Measurements from ENCODE around the genes FADS2 and SCGB2A2.

DNA sequence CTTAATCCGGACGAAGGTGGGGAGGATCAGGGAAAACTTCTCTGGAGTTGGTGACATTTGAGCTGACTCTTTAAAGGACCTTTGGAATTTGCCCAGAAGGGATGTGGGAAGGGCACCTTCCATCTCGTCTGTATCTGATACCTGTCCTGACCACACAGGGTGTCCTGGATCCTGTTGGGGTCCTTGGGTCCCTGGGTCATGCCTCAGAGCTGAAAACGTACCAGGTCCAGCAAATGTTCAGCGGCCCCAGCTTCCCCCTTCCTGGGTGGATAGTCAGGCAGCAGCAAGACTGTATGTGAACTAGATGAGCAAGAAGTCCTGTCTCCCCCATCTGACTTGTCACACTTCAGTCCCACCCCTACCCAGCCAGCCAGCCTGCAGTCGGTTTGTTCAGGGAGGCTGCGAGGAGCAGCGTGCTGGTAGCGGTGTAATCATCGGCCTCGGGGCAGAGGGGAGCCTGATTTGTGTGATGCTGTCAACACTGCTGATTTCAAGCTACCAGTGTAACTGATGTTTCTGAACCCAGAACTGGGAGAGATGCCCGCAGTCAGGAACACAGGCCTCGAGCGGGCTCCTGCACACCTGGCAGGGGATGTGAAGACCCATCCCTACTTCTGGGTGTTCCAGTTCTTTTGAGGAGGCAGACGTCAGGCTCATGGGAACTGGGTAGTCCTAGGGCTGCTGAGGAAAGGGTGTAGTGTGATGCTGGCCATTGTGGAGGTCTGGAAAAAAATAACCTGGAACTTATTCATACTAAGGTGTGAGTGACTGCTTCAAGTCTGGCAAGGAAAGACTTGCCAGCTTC lies 9.5 kb downstream of the TMEM258 start:
- RRBS: no CpG with 5 or more reads among the region's 15 CpGs

GRCh38 chr11:61815749-61816008 lies 1.1 kb downstream of the FADS1 start:
- RRBS: 3% methylated on average over 8 of the region's 23 CpGs

GRCh38 chr11:61827722-61828641 lies at the start of gene FADS2:
FADS2 (plus strand) TSS chr11:61828300.
- RRBS: 3% methylated on average over 28 of the region's 83 CpGs

DNA sequence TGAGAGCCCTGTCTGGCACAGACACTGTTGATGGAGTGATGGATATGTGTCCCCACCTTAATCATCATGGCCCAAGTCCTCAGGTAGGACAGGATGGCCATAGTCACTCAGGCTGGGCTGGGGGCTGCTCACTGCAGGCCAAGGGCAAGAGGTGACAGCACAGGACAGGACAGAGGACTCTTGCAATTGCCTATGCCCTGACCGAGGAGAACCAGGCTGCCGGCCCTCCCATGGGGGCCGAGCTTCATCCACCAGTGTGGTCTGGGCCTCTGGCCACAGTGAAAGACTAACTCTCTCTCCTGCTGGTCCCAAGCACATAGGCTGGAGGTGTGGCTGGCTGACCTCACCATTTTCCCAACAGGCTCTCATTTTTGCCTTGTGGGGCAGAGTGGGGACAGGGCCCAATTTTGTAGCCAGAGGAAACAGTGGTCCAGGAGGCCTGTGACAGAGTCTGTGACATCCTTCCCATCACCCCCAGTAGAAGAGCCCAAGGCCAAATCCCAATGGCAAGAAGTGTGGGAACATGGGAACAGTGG lies 6.6 kb downstream of the RAB3IL1 start:
- RRBS: no CpG with 5 or more reads among the region's 3 CpGs

GRCh38 chr11:61912353-61913016 lies 4.9 kb downstream of the RAB3IL1 start:
- RRBS: no CpG with 5 or more reads among the region's 10 CpGs

- RRBS: no CpG with 5 or more reads among the region's 5 CpGs
These were observed 6.2 kb upstream of the RAB3IL1 start for GRCh38 chr11:61923573-61923935.

- RRBS: no CpG with 5 or more reads among the region's 3 CpGs
These were observed 5.2 kb downstream of the FTH1 start for GRCh38 chr11:61962405-61962554.

- RRBS: no CpG with 5 or more reads among the region's 2 CpGs
These were observed 1.1 kb downstream of the FTH1 start for GRCh38 chr11:61966433-61966607.

GRCh38 chr11:61978632-61979195 lies 11.3 kb upstream of the FTH1 start:
- RRBS: no CpG with 5 or more reads among the region's 7 CpGs

GRCh38 chr11:62005239-62005833 lies 37.9 kb upstream of the FTH1 start:
- RRBS: no CpG with 5 or more reads among the region's 7 CpGs

GRCh38 chr11:62033625-62034081 lies 66.2 kb upstream of the FTH1 start:
- RRBS: no CpG with 5 or more reads among the region's 4 CpGs

- RRBS: no CpG with 5 or more reads among the region's 6 CpGs
These were observed 77.0 kb upstream of the INCENP start for GRCh38 chr11:62046717-62047366.

- RRBS: 6% methylated on average over 7 of the region's 27 CpGs
These were observed 542 bp downstream of the INCENP start for GRCh38 chr11:62124252-62124854.

- RRBS: no CpG with 5 or more reads among the region's 8 CpGs
These were observed 21.6 kb downstream of the INCENP start for GRCh38 chr11:62145460-62145796.

DNA sequence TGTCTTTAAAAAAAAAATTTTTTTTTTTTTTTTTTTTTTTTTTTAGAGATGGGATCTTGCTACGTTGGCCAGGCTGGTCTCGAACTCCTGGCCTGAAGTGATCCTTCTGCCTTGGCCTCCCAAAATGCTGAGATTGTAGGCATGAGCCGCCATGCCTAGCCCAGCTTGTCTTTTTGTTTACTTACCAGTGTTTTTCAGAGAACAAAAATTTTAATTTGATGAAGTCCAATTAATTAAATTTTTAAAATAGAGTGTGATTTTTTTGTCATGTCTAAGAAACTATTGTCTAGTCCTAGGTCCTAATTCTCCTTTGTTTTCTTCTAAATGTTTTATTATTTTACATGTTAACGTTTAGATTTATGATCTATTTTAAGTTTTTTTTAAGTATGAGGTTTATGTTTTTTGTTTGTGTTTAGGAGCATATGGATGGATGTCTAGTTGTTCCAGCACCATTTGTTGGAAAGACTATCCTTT lies 29.9 kb downstream of the INCENP start:
- RRBS: no CpG with 5 or more reads among the region's 4 CpGs

DNA sequence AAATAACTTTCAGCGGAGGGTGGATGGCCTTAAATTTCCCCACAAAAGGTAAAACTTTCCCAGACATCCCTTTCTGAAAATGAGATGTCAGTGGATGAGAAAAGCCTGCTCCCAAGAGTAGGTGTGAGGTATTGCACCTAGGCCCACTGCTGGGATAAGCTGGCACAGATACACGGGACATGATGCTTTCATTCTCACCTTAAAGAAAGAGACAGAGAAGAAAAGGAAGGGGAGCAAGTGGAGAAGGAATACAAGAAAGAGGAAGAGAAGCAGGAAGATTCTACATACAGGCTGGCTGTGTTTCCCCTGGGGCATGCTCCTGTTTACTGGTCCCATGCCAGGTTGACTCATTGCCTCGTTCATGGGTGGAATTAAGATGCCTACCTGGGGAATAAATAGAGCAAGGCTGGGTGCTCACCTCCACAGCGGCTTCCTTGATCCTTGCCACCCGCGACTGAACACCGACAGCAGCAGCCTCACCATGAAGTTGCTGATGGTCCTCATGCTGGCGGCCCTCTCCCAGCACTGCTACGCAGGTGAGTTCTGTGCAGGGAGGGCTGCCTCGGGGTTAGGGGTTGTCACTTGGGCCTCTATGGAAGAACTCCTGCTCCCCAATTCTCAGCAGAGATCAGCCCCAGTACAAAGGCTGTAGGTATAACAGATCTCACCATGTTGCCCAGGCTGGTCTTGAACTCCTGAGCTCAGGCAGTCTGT lies at the start of gene SCGB2A2:
Gene SCGB2A2, plus strand, starts transcription at position 423 of the 714 bp plus-strand sequence.
- RRBS: no CpG with 5 or more reads among the region's 10 CpGs

DNA sequence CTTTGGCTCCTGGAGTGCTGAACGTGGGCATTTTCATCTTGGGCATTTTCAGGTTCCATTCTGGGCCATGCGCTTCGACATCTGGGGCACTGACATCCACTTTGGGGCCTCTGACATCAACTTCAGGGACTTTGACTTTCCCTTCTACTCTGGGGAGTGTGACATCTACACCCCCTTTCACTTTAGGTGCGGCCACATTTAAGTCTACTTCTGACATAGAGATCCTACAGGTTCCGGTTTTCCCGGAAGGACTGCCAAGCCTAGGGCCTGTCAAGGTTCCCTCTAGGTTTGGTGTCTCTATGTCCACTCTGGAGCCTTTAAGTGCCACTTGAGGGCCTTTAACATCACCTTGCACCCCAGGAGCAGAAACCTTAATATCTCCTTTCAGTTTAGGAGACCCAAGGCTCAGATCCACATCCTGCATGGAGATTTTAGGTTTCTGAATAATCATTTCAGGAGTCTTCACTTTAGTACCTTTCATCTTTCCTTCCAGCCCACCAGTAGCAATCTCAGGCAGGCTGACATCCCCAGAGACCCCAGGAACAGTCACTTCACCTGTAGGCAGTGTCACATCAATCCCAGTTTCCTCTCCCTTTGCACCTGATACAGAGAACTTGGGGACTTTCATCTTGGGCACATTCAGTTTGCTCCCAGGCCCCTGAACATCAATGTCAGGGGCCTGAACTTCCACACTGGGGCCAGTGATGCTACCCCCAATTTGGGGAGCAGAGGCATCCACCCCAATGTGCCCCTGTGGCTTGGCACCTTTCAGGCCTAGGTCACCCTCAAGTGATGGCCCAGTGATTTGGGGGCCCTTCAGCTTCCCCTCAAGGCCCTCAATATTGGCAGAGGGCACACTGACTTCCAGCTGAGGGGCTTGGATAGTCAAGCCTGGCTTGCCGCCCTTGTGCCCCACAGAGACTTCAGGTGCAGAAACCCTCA lies 13.8 kb downstream of the AHNAK start:
- RRBS: no CpG with 5 or more reads among the region's 7 CpGs

GRCh38 chr11:62547005-62547777 lies 585 bp upstream of the AHNAK start:
- RRBS: 36% methylated on average over 16 of the region's 40 CpGs

DNA sequence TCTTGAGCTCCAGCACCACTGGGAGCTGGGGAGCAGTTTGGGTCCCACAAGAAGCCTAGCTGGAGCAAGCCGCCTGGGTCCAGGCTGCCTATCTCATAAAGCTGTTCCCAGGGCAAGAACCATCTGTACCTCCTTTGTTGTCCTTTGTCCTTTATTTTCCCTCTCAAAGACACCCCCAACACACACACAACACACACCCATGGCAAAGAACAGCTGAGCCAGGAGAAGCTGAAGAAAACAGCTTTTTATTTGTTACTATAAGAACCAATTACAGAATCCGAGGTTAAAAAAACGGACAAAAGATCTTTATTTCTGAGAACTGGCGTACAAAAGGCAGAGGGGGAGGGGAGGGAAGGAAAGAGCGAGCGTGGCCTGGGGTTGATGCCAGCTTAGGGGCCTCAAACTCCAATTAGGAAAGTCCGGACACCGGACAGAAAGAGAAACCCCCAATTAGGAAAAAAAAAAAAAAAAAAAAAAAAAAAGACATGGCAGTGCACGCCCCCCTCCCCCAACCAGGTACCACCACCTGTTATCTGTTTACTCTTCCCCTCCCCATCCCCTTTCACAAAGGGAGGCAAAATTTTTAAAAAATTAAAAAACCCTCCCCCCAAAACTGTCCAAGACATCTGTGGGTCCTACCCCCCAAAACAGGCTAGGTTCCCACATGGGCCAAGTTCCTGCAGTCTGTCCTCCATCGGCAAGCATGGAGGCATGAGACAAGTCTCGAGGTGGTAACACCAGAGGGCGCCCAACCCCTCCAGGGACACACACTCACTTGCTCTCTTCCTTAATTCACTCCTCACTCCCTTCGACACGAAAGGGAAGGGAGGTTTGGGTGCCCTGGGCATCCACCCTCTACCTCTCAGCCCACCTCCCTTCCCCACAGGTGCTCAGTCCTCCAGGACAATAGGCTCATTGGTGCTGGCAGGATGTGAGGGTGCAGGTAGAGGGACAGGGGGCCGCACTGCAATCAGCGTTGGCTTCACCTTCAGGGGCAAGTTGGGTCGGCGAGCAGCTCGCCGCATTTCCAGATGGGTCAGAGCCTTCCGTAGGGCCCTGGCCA lies 2.0 kb upstream of the TUT1 start:
- RRBS: no CpG with 5 or more reads among the region's 21 CpGs

DNA sequence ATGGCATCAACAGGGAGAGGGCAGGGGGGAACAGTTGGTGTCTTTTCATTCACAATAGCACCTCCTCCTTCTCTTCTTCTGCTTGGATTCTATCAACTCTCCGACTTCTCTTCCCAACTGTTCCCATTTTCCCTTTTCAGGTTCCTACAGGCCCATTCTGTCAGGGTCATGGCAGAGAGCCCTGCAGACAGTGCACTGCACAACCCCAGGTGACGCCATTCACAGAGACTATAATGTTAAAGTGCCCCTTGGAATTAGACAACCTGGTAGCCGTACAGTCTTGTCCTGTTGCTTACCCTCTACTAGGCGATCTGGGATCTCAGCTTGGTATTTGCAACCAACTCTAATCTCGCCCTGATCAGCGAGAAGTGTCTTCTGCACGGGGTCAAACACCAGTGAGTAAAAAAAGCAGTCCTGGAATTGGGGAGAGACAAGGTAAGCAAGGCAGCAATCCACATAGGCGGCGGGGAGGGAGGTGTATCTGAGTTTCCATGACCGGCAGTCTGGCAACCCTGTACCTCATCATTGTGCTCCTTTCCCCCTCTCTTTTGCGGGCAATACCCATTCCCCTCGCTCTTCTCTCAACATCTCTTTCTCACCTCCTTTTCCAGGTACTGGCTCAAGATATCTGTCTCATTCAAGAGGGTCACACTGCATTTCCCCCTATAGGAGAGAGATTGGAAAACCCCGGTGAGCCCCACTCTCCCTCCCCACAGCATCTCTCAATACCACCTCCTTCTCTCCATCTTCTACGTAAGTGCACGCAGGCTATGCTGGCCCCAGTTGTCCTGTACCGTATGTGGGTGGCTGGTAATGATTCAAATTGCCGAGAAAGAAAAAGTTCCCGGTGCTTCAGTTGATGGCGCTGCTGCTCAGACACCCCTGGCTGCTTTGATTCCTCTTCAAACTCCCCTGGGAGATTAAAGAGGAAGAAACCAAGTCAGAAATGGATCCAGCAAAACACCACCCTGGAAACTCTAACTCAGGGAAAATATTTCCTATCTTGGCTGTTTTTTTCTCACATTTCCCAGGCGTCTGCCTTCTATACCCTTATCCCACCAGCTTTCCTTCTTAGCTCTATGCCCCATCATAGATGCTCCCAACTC lies 3.6 kb downstream of the MTA2 start:
- RRBS: no CpG with 5 or more reads among the region's 20 CpGs

Data from islet of Langerhans (tissue), 1 donor.